Vein endothelial cell (primary cell): ENCODE data around the genes FKBP9 and HERPUD2.

DNA sequence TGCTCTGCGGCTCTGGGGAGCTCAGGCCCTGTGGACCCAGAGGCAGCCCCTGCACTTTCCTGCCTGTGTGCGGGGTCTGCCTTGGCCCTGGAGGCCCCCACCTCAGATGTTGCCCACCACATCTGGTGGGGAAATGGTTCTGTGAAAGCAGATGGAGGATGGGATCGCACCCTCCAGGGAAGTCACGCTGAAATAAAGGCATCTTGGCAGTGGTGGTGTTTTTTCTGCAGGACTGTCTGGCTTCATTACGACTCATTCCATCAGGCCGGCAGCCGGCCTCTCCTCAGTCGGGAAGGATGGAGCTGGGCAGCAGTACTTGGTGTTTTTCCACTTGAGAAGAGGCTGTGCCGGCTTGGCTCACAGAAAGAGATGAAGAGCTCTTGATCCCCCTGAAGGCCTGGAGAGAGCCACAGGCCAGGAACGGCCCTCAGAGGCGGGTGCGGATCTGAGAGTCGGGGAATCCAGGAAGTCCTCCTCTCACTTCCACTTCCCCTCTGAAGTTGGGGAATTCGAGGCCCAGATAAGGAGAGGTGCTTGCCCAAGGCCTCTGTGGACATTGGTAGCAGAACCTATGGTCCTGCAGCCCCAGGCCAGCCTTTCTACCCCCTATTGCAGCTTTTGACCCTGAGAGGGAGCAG, 65.9 kb upstream of the AQP1 start:
- CAGE, long polyA plus RNA: no peak

- CAGE, long polyA plus RNA: no peak
Observed at GRCh38 chr7:30914185-30914512, 2.5 kb downstream of the AQP1 start.

DNA sequence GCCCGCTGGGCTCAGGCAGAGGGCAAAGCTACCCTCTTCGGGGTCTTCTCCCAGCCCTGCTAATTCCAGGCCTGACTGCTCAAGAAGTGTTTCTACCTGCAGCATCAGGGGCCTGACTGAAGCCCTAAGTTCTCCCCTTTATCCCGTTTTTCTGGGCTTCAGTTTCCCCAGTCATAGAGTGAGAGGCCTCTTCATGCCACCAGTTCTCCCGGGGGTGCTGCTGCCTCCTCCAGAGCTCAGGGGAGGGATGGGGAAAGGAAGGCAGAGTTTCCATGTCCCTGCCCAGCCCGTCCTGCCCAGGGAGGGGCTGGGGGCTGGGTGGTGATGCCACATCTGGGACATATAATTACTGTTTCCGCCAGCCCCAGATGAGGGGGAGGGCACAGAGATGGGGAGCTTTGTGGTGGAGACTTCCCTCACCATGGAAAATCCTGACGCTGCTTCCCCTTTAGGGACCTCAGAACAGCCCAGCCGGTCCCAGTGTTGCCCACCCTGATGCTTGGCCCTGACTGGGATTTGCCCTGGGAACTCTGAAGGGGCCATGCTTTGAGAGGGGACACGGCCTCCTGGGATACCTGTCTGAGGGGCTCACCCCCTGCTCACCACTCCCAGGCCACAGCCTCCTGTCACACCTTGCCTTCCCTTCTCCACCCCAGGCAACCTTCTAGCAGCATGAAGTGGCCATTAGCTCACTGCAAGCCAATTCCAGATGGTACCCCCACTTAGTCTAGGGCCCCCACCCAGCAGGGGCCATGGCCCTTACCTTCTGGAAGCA, 4.2 kb downstream of the AQP1 start:
- CAGE, long polyA plus RNA: no peak

DNA sequence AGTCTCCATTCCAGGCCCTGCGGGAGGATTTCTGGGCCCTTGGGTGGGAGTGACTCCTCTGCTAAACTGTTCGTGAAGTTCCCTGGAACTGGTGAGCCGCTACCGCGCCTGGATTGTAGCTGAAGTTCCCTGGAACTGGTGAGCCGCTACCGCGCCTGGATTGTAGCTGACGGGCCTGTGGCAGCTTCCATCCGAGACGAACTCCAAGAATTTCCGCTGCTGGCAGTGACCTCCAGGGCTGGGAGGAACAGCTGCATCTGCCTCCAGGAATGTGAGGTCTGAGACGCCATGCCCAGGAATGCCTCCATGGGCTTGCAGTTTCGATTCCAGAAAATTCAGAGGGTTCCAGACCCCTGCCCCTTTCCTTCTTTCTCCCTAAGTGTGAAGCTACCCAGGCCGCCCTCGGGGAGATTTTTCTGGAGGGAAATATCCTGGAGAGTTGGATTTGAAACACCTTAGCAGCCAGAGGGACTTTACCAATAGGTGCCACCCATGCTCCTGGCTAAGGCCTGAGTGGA, 20.0 kb downstream of the AQP1 start:
- CAGE, long polyA plus RNA: no peak

DNA sequence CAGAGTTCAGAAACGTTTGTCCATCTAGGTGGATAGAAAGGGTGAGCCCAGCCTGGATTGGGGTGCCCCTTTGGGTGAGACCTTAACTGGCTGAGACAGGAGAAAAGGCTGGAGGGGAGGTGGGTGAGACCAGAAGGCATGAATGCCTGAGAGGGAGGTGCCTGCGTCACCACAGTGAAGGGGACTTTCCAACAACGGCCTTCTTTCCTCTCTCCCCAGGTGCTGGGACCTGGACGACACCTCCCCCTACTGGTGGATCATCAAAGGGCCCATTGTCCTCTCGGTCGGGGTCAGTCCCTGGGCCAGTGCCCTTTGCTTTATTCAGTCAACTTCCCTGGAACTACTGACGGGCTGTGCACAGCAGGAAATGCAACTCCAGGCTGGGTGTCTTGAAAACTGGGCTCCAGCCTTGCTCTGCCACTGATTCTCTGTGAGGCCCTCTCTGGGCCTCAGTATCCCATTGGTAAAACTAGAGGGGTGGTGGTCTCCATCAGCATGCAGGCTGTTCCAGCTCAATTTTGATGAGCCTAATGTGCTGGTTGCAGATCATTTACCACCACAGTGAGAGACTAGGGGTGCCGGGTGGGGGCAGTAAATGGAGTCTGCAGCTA, 11.1 kb downstream of the GHRHR start:
- CAGE, long polyA plus RNA: no peak

GRCh38 chr7:31318410-31318865, 22.1 kb downstream of the NEUROD6 start:
- CAGE, long polyA plus RNA: no peak

GRCh38 chr7:32509733-32510385, 14.6 kb downstream of the AVL9 start:
- CAGE, long polyA plus RNA: no peak

GRCh38 chr7:32521721-32522236, 26.5 kb downstream of the AVL9 start:
- CAGE, long polyA plus RNA: no peak

DNA sequence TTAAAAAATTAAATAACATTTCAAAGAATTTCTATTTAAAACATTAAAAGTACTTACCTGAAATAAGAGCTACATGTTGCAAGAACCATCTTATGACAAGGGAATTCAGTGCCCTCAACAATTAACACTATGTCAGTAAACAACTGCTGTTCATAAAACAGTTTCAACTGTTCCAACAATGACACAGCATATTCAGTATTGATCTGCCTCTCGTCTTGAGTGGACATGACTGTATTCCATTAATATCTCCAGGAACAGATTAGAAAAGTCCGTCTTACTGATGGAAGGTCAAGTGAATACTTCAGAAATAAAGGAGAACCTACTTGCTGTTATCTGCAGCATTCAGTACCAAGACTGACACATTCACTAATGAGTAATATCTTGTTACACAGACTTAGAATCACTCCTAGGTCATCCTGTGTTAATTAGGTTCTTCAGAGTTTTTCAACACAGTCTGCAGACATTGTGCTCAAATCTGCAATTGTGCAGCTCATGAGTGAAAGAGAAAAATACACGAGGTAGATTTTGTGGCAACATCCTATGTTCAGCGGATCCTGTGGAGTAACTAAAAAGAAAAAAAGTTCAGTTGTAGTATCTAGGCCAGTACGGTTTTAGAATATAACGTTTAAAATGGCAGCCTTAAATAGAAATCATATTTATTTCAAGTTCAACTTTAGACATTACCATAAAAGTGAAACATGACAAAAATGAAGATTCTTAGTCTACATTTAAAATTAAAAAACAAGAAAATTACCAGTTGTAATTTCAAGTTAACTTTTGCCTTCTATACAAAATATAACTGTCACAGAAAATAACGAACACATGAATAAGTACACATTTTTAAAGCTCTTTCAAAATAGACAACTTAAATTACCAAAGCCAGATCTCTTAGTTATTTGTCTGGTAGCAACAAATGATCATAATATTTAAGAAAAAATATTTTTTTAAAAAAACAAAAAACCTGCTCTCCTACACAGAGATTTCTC, 11.9 kb downstream of the KBTBD2 start:
- CAGE, long polyA plus RNA: no peak

DNA sequence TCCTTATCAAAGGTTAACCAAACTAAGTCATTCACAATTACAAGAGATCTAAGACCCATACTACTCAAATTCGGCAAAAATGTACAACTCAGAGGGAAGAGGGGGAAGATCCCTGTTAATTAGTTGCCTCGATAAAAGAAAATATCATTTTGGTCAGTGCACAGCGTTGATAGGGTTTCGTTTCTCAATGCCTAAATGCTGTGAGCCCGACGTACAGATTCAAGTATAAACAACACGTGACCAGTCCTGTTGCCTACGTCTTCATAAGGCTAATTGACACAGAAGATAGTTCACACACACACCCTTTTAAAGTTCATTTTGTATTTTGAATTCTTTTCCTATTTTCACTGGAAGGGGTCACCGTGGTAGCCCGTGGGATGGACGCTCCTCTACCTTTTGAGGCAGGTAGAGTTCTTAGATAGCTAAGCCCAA, 1.1 kb downstream of the KBTBD2 start:
- CAGE, long polyA plus RNA: no peak

- CAGE, long polyA plus RNA: no peak
Observed at GRCh38 chr7:32957108-32957714, at the start of gene FKBP9. TSS of gene FKBP9 (plus strand) at chr7:32957440.

DNA sequence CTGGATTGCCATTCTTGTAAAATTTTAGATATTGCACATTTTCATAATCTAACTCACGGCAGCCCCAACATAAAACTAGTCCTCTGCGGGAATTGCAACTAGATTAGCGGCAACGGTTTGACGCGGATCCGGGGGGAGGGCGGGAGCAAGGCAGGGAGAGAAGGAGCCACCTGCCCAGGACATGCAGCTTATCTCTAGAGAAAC, 633 bp downstream of the NT5C3A start:
- CAGE, long polyA plus RNA: no peak

DNA sequence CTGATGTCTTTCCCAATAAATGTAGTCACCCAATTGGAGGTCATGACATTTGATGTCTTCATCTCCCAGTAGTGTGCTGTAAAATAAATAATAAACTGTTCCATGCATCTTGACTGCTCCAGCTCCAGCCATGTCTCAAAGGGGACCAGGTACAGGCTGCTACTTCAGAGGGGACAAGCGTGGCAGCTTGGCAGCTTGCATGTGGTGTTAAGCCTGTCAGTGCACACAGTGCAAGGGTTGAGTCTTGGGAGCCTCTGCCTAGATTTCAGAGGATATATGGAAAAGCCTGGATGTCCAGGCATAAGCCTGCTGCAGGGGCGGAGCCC, 7.5 kb upstream of the NT5C3A start:
- CAGE, long polyA plus RNA: no peak

DNA sequence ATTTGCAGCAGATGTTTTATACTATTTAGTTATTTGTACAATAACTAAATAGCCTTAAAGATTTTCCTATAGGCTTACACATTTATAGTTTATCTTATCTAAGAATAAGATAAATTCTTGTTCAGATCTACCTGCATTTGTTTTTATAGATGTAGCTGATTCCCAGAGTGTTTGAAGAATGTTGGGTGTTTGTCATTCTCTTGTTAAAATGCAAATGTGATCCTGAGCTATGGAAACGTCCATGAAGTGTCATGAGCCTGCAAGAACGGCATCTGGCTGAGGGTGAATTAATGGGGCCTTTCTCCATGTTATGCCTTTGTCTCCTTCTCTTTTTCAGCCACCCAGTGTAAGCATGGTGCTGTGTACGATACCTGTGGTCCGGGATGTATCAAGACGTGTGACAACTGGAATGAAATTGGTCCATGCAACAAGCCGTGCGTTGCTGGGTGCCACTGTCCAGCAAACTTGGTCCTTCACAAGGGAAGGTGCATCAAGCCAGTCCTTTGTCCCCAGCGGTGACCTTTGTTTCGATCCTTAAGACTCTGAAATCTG, 247.5 kb downstream of the BMPER start:
- CAGE, long polyA plus RNA: no peak

DNA sequence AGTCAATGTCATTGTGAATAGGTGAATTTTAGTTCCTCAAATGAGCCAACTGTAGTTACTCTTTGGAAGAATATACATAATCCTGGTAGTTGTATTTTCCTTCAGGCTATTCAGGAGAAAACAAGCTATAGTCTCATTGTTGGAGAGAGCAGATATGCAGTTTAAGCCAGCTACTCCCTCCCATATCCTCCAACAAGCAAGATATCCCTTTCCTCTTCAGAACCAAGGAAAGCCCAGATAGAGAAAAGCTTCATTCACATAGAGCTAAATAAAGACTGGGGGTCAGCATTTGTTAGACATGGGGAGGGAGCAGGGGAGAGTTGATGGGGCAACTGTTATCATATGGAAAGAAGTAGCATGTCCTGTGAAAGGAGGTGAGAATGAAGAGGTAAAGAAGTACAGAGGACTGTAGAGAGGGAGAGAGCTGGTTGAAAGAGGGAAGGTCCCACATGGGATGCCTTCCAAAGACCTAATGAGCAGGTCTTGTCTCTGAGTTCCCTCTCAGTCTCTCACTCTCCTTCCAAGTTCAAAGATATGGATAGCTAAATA, 71.5 kb upstream of the NPSR1 start:
- CAGE, long polyA plus RNA: no peak

DNA sequence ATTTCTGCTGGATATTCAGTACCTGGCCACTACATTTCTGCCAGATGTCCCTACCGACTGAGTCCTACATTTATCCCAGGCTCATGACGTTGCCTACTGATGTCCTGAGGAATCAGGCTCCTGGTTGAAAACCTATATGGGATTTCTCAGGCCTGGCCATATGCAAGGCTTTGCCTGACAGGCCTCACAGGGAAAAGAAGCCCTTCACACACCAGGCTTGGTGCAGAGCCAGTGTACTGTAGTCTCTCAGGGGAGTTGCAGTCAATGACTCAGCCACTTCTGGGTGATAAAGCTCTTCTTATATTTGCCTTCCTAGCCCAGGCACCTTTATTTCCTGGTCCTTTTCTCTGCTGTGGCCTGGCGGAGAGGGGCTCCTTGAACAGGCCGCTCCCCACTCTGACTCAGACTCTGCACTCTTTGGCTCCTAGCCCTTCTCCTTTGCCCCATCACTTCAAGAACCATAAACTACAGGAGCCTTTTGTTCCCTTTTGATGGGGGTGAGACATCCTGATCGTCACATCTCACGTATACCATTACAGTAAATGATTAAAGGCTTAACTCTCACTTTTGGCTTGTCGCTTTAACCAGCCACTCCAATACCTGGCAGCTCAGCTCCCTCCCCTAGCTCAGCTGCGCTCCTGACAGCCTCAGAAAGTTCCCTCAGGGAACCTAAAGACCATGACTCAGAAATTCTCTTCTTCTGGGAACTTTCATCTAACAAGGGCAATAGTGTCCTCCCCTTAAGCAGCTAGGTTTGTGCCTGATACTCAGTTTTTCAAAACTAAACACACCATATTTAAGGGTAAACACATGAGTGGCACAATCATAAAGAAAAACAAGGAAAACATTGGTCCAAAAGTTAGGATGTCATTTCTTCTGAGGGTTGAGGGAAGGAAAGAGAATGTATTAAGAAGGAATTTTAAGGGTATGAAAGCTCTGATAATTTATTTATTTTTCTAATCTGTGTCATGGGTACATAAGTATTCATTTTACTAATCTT, 33.4 kb downstream of the DPY19L1 start:
- CAGE, long polyA plus RNA: no peak

- CAGE, long polyA plus RNA: no peak
Observed at GRCh38 chr7:35186746-35187430, 67.0 kb downstream of the TBX20 start.

DNA sequence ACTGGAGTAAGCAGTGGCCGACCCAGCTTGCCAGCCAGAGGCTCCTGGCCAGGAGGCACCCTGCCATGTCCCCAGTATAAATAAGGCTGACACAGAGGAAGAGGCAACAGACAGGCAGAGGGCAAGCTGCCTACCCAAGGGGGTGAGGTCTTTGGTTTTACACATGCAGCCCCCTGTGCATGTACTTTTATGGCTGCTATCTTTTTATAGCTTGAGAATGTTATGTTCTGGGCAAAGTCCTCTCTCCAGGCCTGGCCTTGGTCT, 102.7 kb upstream of the TBX20 start:
- CAGE, long polyA plus RNA: no peak

DNA sequence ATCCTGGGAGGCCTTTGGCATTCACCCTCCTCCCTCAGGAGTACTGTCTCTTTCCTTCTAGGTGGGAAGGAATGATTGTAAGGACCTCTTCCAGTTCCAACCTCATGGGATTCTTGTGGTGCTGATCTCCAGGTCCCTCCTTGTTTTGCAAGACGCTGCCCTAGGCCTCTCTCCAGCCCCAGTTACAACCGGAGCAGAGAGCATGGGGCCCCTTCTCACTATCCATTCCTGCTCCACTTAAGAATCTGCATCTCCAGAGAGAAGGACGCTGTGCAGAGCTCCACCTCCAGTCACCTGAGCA, 132.8 kb upstream of the TBX20 start:
- CAGE, long polyA plus RNA: no peak

- CAGE, long polyA plus RNA: no peak
Observed at GRCh38 chr7:35694706-35695395, at the start of gene HERPUD2. TSS of gene HERPUD2 (minus strand) at chr7:35695135.